ENCODE measurements around a stretch of chr6.

GRCh38 chr6:16134756-16135818 lies 6.2 kb downstream of the MYLIP start:
- RAMPAGE, long total RNA = no peak
- RRBS = no CpG with 5 or more reads among the region's 3 CpGs
PRO-cap:
- standard = no peak
- CoPRO, capped RNA only, 2 experiments = no peak in any of the 2 experiments
- CoPRO, capped and uncapped RNA, 2 experiments = peak in 2 of 2 experiments; most common plus-strand start chr6:16134969 (in 1)
- CoPRO, uncapped RNA only, 2 experiments = peak in 2 of 2 experiments; most common plus-strand start chr6:16135322 (in 2)
CAGE:
- cytosol, long polyA plus RNA = no peak
- long polyA plus RNA = no peak
- nucleolus, long total RNA = no peak
- nucleus, long polyA plus RNA = no peak

- RAMPAGE, long total RNA = no peak
- RRBS = 19% methylated on average over 6 of the region's 41 CpGs
PRO-cap:
- standard = bidirectional peak, plus-strand start at chr6:16239308, minus-strand start at chr6:16239178; bidirectional peak, plus-strand start at chr6:16239855, minus-strand start at chr6:16239769
- CoPRO, capped RNA only, 2 experiments = peak in 1 of 2 experiments; most common plus-strand start chr6:16239837 (in 1); most common minus-strand start chr6:16239594 (in 1)
- CoPRO, capped and uncapped RNA, 2 experiments = no peak in any of the 2 experiments
- CoPRO, uncapped RNA only, 2 experiments = no peak in any of the 2 experiments
CAGE:
- cytosol, long polyA plus RNA = no peak
- long polyA plus RNA = no peak
- nucleolus, long total RNA = no peak
- nucleus, long polyA plus RNA = no peak
Observed at GRCh38 chr6:16238930-16240111, 934 bp downstream of the GMPR start.

- RAMPAGE, long total RNA = no peak
- RRBS = 63% methylated on average over 4 of the region's 19 CpGs
PRO-cap:
- standard = no peak
- CoPRO, capped RNA only, 2 experiments = no peak in any of the 2 experiments
- CoPRO, capped and uncapped RNA, 2 experiments = no peak in any of the 2 experiments
- CoPRO, uncapped RNA only, 2 experiments = no peak in any of the 2 experiments
CAGE:
- cytosol, long polyA plus RNA = no peak
- long polyA plus RNA = no peak
- nucleolus, long total RNA = no peak
- nucleus, long polyA plus RNA = no peak
Observed at GRCh38 chr6:16305795-16306225, 67.4 kb downstream of the GMPR start.

GRCh38 chr6:16318340-16319038 lies 80.1 kb downstream of the GMPR start:
- RAMPAGE, long total RNA = no peak
- RRBS = no CpG with 5 or more reads among the region's 12 CpGs
PRO-cap:
- standard = no peak
- CoPRO, capped RNA only, 2 experiments = no peak in any of the 2 experiments
- CoPRO, capped and uncapped RNA, 2 experiments = no peak in any of the 2 experiments
- CoPRO, uncapped RNA only, 2 experiments = no peak in any of the 2 experiments
CAGE:
- cytosol, long polyA plus RNA = no peak
- long polyA plus RNA = no peak
- nucleolus, long total RNA = no peak
- nucleus, long polyA plus RNA = no peak

GRCh38 chr6:16334663-16335381 lies 96.4 kb downstream of the GMPR start:
- RAMPAGE, long total RNA = no peak
- RRBS = no CpG with 5 or more reads among the region's 6 CpGs
PRO-cap:
- standard = no peak
- CoPRO, capped RNA only, 2 experiments = no peak in any of the 2 experiments
- CoPRO, capped and uncapped RNA, 2 experiments = no peak in any of the 2 experiments
- CoPRO, uncapped RNA only, 2 experiments = no peak in any of the 2 experiments
CAGE:
- cytosol, long polyA plus RNA = no peak
- long polyA plus RNA = no peak
- nucleolus, long total RNA = no peak
- nucleus, long polyA plus RNA = no peak

DNA sequence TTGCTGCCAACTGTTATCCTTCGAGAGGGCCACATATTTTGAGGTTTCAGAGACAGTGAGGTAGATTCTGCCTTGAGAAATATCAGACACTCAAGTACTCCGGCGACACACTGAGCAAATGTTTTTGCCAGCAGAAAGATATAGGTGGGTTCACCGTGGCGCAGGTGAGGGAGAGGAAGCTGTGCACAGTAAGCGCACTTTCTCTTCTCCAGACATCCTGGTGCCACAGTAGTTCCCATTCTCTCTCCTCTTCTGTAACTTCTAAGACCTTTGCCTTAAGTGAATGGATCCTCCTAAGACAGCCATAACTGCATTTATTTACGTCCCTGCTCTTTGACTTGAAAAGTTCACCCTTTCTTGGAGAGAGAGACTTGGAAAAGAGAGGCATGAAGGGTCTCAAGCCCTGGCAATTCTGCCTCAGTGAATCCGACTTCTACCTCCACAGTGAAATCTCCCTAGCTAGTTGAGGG lies 183.8 kb downstream of the GMPR start:
- RAMPAGE, long total RNA = no peak
- RRBS = no CpG with 5 or more reads among the region's 8 CpGs
PRO-cap:
- standard = no peak
- CoPRO, capped RNA only, 2 experiments = no peak in any of the 2 experiments
- CoPRO, capped and uncapped RNA, 2 experiments = no peak in any of the 2 experiments
- CoPRO, uncapped RNA only, 2 experiments = no peak in any of the 2 experiments
CAGE:
- cytosol, long polyA plus RNA = no peak
- long polyA plus RNA = no peak
- nucleolus, long total RNA = no peak
- nucleus, long polyA plus RNA = no peak

GRCh38 chr6:16462616-16463658 lies 224.6 kb downstream of the GMPR start:
- RAMPAGE, long total RNA = no peak
- RRBS = no CpG with 5 or more reads among the region's 10 CpGs
PRO-cap:
- standard = no peak
- CoPRO, capped RNA only, 2 experiments = no peak in any of the 2 experiments
- CoPRO, capped and uncapped RNA, 2 experiments = no peak in any of the 2 experiments
- CoPRO, uncapped RNA only, 2 experiments = no peak in any of the 2 experiments
CAGE:
- cytosol, long polyA plus RNA = no peak
- long polyA plus RNA = no peak
- nucleolus, long total RNA = no peak
- nucleus, long polyA plus RNA = no peak

DNA sequence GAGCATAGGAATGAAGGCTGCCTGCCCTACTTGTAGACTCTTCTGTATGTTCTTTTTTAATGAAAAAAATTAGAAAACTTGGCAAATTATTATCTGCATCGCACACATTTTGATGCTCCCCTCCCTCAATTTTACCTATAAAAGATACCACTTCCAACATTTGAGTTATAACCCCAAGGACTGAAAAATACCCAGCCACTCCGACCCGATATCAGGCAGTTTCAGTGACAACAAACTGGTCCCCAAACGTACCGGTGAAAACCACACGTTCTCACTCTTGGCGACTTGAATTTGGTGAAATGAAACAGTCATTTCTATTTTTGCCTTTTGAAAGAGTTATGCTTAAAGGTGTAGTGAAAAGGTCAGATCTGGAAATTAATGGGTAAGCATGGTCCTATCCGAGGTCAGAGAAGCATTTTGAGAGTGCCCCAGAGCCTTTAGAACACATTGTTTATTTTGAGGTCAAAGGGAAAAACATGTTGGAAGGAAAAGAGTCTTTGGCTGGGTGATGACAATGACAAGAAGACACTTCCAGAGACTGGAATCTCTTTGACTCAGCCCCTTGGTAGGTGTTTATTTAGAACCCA lies 234.8 kb downstream of the GMPR start:
- RAMPAGE, long total RNA = no peak
- RRBS = no CpG with 5 or more reads among the region's 8 CpGs
PRO-cap:
- standard = no peak
- CoPRO, capped RNA only, 2 experiments = no peak in any of the 2 experiments
- CoPRO, capped and uncapped RNA, 2 experiments = no peak in any of the 2 experiments
- CoPRO, uncapped RNA only, 2 experiments = no peak in any of the 2 experiments
CAGE:
- cytosol, long polyA plus RNA = no peak
- long polyA plus RNA = no peak
- nucleolus, long total RNA = no peak
- nucleus, long polyA plus RNA = no peak

DNA sequence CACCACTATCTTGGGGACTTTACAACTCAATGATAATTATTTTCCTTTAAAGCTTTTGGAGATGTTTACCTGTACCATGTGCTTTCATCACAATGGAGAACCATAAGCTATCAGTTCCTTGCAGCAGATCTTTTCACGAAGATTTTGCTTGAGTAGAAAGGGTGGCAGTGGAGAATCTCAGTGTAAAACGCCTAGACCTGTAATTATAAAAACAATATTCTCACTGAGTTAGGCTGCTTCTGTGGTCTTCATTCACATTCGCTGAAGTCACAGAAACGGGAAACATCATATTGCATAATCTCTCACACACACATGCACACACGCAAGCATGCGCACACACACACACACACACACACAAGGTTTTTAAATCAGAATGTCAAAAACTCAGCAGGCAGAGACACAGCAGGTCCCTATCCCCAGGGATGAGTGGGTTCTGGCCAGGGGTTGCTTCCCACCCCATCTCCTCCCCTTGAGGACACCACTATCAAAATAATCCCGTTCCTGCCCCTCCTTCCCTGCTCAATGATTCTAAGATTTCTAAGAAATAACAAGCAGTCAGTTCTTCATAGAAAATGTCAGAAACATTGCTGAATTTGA lies 175.5 kb downstream of the ATXN1 start:
- RAMPAGE, long total RNA = no peak
- RRBS = no CpG with 5 or more reads among the region's 7 CpGs
PRO-cap:
- standard = no peak
- CoPRO, capped RNA only, 2 experiments = no peak in any of the 2 experiments
- CoPRO, capped and uncapped RNA, 2 experiments = no peak in any of the 2 experiments
- CoPRO, uncapped RNA only, 2 experiments = no peak in any of the 2 experiments
CAGE:
- cytosol, long polyA plus RNA = no peak
- long polyA plus RNA = no peak
- nucleolus, long total RNA = no peak
- nucleus, long polyA plus RNA = no peak

- RAMPAGE, long total RNA = no peak
- RRBS = no CpG with 5 or more reads among the region's 5 CpGs
PRO-cap:
- standard = no peak
- CoPRO, capped RNA only, 2 experiments = no peak in any of the 2 experiments
- CoPRO, capped and uncapped RNA, 2 experiments = no peak in any of the 2 experiments
- CoPRO, uncapped RNA only, 2 experiments = no peak in any of the 2 experiments
CAGE:
- cytosol, long polyA plus RNA = no peak
- long polyA plus RNA = no peak
- nucleolus, long total RNA = no peak
- nucleus, long polyA plus RNA = no peak
Observed at GRCh38 chr6:16674717-16675477, 86.4 kb downstream of the ATXN1 start.

- RAMPAGE, long total RNA = no peak
- RRBS = no CpG with 5 or more reads among the region's 7 CpGs
PRO-cap:
- standard = no peak
- CoPRO, capped RNA only, 2 experiments = no peak in any of the 2 experiments
- CoPRO, capped and uncapped RNA, 2 experiments = no peak in any of the 2 experiments
- CoPRO, uncapped RNA only, 2 experiments = no peak in any of the 2 experiments
CAGE:
- cytosol, long polyA plus RNA = no peak
- long polyA plus RNA = no peak
- nucleolus, long total RNA = no peak
- nucleus, long polyA plus RNA = no peak
Observed at GRCh38 chr6:16724922-16725598, 36.2 kb downstream of the ATXN1 start.

GRCh38 chr6:16739030-16739721 lies 22.1 kb downstream of the ATXN1 start:
- RAMPAGE, long total RNA = no peak
- RRBS = no CpG with 5 or more reads among the region's 8 CpGs
PRO-cap:
- standard = no peak
- CoPRO, capped RNA only, 2 experiments = no peak in any of the 2 experiments
- CoPRO, capped and uncapped RNA, 2 experiments = no peak in any of the 2 experiments
- CoPRO, uncapped RNA only, 2 experiments = no peak in any of the 2 experiments
CAGE:
- cytosol, long polyA plus RNA = no peak
- long polyA plus RNA = no peak
- nucleolus, long total RNA = no peak
- nucleus, long polyA plus RNA = no peak

DNA sequence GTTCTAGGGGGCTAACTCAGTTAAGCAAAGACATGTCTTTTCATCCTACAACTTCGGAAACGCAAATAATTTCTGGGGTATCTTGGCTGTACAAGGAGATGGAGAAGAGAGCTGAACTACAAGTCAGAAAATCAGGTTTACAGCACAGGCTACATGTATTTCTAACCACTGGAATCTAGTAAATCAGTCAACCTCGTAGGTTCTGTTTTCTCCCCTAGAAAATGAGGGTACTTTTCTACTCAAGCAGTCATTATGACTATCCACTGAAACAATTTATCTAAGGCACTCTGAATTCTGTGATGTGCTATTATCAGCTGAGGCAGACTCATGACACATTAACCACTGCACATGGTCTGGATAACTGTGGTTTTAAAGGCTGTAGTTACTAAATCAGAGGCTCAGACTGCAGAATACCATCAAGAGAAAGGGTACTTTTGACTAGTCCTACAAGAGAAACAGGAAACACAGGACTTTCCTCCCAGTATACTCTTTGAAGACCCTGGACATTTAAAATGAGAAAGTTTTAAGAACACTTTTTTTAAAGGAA lies 20.2 kb downstream of the ATXN1 start:
- RAMPAGE, long total RNA = no peak
- RRBS = no CpG with 5 or more reads among the region's 3 CpGs
PRO-cap:
- standard = no peak
- CoPRO, capped RNA only, 2 experiments = no peak in any of the 2 experiments
- CoPRO, capped and uncapped RNA, 2 experiments = no peak in any of the 2 experiments
- CoPRO, uncapped RNA only, 2 experiments = no peak in any of the 2 experiments
CAGE:
- cytosol, long polyA plus RNA = no peak
- long polyA plus RNA = no peak
- nucleolus, long total RNA = no peak
- nucleus, long polyA plus RNA = no peak

GRCh38 chr6:16758362-16758930 lies 2.8 kb downstream of the ATXN1 start:
- RAMPAGE, long total RNA = no peak
- RRBS = no CpG with 5 or more reads among the region's 6 CpGs
PRO-cap:
- standard = no peak
- CoPRO, capped RNA only, 2 experiments = no peak in any of the 2 experiments
- CoPRO, capped and uncapped RNA, 2 experiments = no peak in any of the 2 experiments
- CoPRO, uncapped RNA only, 2 experiments = peak in 2 of 2 experiments; most common plus-strand start chr6:16758454 (in 1); most common minus-strand start chr6:16758453 (in 1)
CAGE:
- cytosol, long polyA plus RNA = no peak
- long polyA plus RNA = no peak
- nucleolus, long total RNA = no peak
- nucleus, long polyA plus RNA = no peak

GRCh38 chr6:16760696-16760945 lies 639 bp downstream of the ATXN1 start:
- RAMPAGE, long total RNA = no peak
- RRBS = 10% methylated on average over 23 of the region's 29 CpGs
PRO-cap:
- standard = no peak
- CoPRO, capped RNA only, 2 experiments = no peak in any of the 2 experiments
- CoPRO, capped and uncapped RNA, 2 experiments = no peak in any of the 2 experiments
- CoPRO, uncapped RNA only, 2 experiments = no peak in any of the 2 experiments
CAGE:
- cytosol, long polyA plus RNA = no peak
- long polyA plus RNA = no peak
- nucleolus, long total RNA = no peak
- nucleus, long polyA plus RNA = no peak

- RAMPAGE, long total RNA = no peak
- RRBS = no CpG with 5 or more reads among the region's 10 CpGs
PRO-cap:
- standard = no peak
- CoPRO, capped RNA only, 2 experiments = no peak in any of the 2 experiments
- CoPRO, capped and uncapped RNA, 2 experiments = no peak in any of the 2 experiments
- CoPRO, uncapped RNA only, 2 experiments = no peak in any of the 2 experiments
CAGE:
- cytosol, long polyA plus RNA = no peak
- long polyA plus RNA = no peak
- nucleolus, long total RNA = no peak
- nucleus, long polyA plus RNA = no peak
Observed at GRCh38 chr6:16763082-16763693, 1.9 kb upstream of the ATXN1 start.

- RAMPAGE, long total RNA = no peak
- RRBS = no CpG with 5 or more reads among the region's 8 CpGs
PRO-cap:
- standard = no peak
- CoPRO, capped RNA only, 2 experiments = no peak in any of the 2 experiments
- CoPRO, capped and uncapped RNA, 2 experiments = no peak in any of the 2 experiments
- CoPRO, uncapped RNA only, 2 experiments = no peak in any of the 2 experiments
CAGE:
- cytosol, long polyA plus RNA = no peak
- long polyA plus RNA = no peak
- nucleolus, long total RNA = no peak
- nucleus, long polyA plus RNA = no peak
Observed at GRCh38 chr6:17012471-17012958, 89.3 kb upstream of the STMND1 start.

- RAMPAGE, long total RNA = no peak
PRO-cap:
- standard = no peak
- CoPRO, capped RNA only, 2 experiments = no peak in any of the 2 experiments
- CoPRO, capped and uncapped RNA, 2 experiments = no peak in any of the 2 experiments
- CoPRO, uncapped RNA only, 2 experiments = no peak in any of the 2 experiments
CAGE:
- cytosol, long polyA plus RNA = no peak
- long polyA plus RNA = no peak
- nucleolus, long total RNA = no peak
- nucleus, long polyA plus RNA = no peak
Observed at GRCh38 chr6:17405362-17405755, 12.0 kb downstream of the CAP2 start.